HCT116 (cell line): ENCODE results near the gene EXOC2.

- RRBS, result no CpG with 5 or more reads among the region's 12 CpGs
Observed at GRCh38 chr6:180091-180631, 112.1 kb upstream of the DUSP22 start.

DNA sequence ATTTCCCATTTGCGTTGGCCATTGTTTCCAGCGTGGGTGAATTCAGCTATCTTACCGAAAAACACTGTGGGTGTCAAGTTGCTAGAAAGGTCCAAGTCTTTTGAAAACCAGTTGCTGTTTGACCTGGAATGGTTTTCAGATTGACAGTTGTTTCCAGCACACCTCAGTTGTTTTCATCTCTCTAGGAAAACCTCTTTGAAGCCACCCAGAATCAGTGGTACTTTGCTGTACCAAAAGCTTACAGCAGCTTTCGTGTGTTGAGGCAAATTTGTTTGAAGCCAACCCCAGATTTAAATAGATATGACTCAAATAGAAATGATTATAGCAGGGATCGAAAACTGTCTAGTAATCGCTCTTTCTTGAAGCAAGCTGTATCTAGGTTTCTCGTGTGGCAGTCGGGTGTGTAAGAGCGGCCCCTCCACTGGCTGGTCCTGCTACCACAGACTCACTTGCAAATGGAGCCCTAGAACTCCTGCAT lies 27.4 kb downstream of the DUSP22 start:
- RRBS, result no CpG with 5 or more reads among the region's 9 CpGs

GRCh38 chr6:332574-333083 lies 40.3 kb downstream of the DUSP22 start:
- RRBS, result no CpG with 5 or more reads among the region's 9 CpGs

DNA sequence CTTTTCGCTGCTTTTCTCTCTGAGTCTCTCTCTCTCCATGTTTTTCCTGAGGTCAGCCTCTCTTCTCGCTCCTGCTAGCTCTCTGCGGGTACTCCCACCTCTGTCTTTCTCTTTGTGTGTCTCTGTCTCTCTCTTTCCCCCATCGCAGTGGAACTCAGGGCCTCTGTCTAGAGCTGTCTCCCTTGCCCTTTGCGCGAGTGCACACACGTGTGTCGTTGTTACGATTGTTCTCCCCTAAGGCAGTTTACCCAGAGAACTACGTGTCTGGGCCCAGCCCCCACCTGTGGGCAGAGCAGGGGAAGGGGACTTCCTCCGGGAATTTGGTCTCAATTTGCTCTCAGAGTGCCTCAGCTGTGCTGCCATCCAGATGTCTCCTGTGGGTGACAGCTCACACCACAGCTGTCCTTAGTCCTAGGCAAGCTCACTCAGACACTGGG lies 2.3 kb downstream of the IRF4 start:
- RRBS, result no CpG with 5 or more reads among the region's 11 CpGs

- RRBS, result no CpG with 5 or more reads among the region's 9 CpGs
Observed at GRCh38 chr6:399568-400290, 8.2 kb downstream of the IRF4 start.

DNA sequence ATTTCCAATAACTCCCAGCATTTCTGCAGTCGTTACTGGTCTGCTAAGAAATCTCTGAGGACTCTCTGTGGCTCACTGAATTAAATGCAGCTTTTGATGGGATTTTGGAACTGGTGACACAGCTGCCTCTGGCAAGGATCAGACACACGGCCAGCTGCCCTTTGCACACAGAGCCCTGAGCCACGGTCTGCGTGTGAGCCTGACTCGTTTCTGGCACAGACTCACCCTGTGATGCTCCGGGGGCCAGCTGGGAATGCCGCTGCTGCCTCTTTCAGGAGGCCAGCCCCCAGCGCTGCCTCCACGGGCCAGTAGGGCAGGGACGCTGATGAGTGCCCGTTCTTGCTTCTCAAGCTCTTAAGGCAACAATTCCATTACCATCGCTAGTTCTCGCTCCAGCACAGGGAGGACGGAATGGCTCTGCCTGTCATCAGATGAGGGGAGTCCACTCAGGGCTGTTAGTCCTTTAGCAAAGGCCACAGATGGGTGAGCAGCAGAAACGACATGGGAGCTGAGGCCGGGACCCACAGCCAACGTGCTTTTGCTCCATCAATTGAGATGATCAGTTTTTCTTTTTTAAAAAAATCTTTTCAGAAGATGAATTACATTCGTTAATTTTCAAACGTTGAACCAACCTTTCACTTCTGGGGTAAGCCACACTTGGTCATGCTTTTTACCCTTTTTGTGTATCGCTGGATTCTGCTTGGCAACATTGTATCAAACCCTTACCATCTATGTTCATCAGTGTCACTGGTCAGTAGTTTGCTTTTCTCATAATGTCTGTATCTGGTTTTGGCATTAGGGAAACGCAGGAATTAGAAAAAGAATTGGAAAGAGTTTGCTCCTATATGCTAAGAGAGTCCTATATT lies 61.8 kb downstream of the IRF4 start:
- RRBS, result no CpG with 5 or more reads among the region's 21 CpGs

DNA sequence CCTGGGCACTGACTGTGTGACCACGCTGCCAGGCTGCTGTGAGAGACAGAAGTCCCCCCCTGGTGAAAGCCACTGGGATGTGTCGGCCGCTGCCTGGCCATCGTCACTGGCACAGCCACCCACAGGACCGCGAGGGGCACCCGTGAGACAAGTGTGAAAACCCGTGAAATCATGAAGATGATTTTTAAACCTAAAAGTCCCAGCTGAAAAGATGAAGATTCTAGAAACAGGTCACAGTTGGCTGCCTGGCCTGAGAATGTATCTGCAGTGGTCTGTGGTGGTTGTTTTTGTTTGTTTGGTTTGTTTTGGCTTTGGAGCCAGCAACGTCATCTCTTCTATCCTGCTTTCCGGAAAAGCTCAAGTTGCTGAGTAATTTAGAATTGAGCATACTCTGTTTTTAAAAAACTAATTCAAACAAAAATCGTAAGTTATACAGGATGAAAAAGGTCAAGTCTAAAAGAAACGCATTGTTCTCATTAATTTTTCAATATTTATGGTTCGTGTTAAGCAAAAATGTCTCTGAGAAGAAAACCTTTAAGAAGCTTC lies 94.7 kb downstream of the HUS1B start:
- RRBS, result no CpG with 5 or more reads among the region's 13 CpGs

DNA sequence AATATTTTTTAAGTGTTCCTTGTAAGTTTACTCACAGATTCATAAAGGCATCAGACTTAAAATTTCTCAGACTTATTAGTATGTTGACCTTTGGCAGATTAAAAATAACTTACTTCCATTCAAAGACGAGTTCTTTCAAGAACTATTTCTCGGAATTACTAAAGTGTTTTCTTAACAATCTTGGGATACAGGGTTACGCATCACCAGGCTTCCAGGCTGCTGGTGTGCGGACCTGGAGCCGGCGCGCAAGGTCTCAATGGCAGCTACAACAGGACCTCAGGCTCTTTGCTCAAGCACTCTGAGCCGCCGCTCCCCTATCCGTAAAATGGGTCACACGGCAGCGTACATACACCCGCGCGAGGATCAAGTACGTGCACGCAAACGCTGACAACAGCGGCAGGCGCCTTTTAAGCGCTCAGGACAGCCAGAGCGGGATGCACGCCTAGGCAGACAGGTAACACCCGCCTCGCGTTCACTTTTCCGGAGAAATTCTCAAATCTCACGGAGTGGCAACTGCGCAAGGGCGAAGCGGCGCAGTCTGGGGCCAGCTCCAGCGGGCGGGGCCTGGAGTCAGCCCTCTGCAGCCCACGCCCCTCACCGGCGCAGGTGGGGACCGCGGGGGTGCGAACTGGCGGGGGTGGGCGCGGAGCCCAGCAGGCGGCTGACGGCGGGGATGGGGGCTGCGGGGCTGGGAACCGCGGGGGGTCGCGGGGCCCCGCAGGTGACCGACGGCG lies 611 bp downstream of the EXOC2 start:
- RRBS, result 8% methylated on average over 2 of the region's 55 CpGs

GRCh38 chr6:692895-693687 lies at the start of gene EXOC2:
EXOC2 (minus strand) TSS chr6:693139.
- RRBS, result under 1% methylated on average over 8 of the region's 56 CpGs

- RRBS, result no CpG with 5 or more reads among the region's 8 CpGs
Observed at GRCh38 chr6:1136461-1136776, 175.5 kb upstream of the FOXQ1 start.

DNA sequence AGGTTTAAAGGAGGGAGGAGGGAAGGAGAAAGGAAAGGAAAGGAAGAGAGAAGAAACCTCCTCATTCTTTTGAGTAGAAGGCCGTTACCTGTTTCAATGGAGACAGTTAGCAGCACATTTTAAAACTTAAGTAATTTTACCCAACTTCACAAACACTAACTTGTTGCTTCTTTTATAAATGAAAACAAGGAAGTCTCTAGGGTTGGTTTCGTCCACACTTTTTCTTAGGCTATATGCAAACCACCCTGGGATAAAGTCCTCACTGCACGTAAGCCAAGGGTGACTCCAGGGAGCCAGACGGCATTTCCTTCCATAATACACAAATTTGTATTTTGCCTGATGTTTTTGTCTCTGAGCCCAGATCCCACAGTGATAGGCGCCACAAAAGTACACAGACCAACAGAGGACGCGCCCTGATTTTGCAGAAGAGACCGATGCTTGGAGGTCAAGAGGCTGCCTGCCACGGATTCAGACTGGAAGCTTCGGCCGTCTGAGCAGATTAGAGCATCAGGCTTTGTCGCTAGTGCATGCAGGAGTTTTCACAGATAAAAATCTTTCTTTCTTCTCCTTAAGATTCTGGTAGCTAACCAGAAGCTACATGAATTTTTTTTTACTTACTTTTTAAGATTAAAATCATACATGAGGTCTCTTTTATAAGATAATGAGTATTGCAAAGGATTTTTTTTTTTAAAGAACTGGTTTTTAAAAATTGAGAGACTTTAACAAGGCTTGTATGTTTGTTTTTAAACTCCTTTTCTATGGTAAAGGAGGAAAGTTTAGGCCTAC lies 22.8 kb downstream of the FOXQ1 start:
- RRBS, result no CpG with 5 or more reads among the region's 12 CpGs

- RRBS, result 49% methylated on average over 39 of the region's 90 CpGs
Observed at GRCh38 chr6:1603676-1604895, 5.6 kb upstream of the FOXC1 start.

DNA sequence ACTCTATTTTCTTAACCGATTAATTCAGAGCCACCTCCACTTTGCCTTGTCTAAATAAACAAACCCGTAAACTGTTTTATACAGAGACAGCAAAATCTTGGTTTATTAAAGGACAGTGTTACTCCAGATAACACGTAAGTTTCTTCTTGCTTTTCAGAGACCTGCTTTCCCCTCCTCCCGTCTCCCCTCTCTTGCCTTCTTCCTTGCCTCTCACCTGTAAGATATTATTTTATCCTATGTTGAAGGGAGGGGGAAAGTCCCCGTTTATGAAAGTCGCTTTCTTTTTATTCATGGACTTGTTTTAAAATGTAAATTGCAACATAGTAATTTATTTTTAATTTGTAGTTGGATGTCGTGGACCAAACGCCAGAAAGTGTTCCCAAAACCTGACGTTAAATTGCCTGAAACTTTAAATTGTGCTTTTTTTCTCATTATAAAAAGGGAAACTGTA lies 2.6 kb downstream of the FOXC1 start:
- RRBS, result no CpG with 5 or more reads among the region's 9 CpGs

GRCh38 chr6:1617333-1618108 lies 7.8 kb downstream of the FOXC1 start:
- RRBS, result 85% methylated on average over 4 of the region's 21 CpGs

DNA sequence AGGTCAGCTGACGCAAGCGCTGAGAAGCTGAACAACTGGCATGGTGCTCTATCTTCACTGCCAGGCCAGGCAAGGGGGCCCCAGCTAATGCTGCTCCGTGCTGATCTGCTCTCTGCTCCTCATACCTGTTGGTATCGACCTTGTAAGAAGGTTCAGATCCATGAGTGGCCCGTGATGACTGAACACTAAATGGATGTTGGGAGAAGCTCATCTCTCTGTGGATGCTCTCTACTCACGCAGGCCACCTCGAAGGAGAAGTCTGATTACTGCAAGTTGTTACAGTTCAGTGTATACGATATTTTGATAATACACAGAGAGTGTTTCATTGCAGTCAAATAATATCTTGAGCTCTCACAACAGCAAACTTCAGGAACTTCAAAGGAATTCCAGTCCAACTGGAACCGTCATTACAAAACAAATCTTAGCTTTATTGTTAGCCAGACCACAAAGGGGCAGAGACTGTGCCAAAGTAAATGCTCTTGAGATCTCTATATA lies 69.7 kb downstream of the FOXC1 start:
- RRBS, result no CpG with 5 or more reads among the region's 9 CpGs

DNA sequence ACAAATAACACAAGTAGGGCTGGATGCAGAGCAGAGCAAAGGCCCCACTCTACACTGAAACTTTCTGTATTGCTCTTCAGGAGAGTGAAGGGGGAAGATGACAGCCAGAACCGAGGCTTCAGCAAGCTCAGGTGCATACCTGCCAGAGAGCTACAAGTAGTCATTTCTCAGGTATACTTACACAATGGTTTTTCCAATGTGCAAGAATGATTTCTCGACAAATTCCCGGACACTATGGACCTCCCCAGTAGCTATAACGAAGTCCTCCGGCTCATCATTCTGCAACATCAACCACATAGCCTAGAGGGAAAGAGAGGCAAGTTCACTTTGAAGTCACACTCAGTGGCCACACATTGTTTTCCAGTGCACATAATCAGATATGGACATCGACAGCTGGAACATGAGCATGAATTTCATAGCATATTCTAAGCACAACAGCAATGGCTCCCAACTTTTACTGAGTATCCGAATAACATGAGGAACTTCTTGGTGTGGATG lies 132.6 kb downstream of the FOXC1 start:
- RRBS, result 100% methylated on average over 2 of the region's 7 CpGs

DNA sequence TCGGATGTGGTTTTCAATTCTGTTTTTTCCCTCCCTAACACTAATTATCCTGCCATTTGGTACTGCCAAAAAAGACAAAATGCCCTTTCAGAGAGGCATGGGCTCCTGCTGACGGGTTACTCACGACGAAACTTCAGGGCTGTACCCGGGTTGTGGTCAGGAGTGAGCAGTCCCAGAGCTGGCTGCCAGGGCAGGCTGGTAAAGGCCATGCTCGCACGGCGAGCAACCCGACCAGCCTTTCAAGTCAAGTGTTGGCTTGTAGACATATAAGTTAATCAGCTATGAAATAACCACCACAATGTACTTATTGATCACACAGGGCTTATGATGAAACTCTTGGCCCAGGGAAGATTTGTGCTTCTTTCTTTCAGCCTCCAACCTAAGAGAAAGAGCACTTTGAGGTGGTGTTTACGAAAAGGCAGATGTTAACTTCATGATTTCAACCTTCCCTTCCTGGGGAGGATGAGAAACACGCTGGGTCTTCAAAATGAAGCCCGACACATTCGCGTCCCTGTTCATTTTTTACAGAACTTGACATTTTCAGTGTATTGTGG lies 152.6 kb downstream of the FOXC1 start:
- RRBS, result no CpG with 5 or more reads among the region's 14 CpGs

- RRBS, result no CpG with 5 or more reads among the region's 9 CpGs
Observed at GRCh38 chr6:1778585-1778995, 168.9 kb downstream of the FOXC1 start.

GRCh38 chr6:1977685-1978140 lies 267.7 kb downstream of the GMDS start:
- RRBS, result no CpG with 5 or more reads among the region's 5 CpGs

DNA sequence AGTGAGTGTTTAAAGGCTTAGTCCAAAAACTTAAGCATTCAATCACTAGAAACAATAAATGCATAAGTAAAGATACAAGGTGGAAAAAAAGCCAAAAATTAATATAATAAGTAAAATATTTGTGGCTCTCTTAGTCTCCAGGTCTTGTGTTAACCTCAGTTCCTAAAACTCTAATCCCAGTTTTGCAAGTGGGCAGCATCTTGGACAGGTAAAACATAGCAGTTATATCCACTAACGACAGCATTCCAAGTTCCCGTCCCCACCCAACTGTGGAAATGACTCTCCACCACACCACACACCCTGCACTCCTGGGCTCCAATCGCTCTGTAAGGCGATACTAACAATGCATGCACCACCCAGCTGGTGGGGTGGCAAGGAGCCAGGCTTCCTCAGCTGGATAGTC lies 223.9 kb downstream of the GMDS start:
- RRBS, result no CpG with 5 or more reads among the region's 4 CpGs